Measurements from ENCODE around the genes SKOR2 and SMAD2.

DNA sequence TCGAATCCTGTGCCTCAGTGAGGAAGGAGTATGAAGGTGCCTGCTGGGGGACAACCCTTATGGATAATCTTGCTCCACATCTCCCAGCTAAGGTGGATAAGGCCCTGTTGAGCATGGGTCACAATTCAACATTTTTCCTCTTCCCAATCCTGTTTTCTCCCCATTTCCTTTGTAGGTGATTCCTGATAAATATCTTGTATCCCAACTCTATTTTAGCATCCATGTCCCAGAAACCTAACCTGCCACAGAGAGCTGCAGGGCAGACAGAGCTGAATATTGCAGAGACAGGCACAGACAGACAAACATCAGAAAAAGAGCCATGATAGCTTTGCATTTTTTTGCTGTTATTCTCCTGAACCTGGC is 142.3 kb upstream of the SYT4 start:
- RAMPAGE, long total RNA, result no peak
- RRBS, result no CpG with 5 or more reads among the region's 1 CpG
PRO-cap:
- standard, result no peak
- CoPRO, capped RNA only, 2 experiments, result no peak in any of the 2 experiments
- CoPRO, capped and uncapped RNA, 2 experiments, result no peak in any of the 2 experiments
- CoPRO, uncapped RNA only, 2 experiments, result no peak in any of the 2 experiments
CAGE:
- cytosol, long polyA plus RNA, result no peak
- long polyA plus RNA, result no peak
- nucleolus, long total RNA, result no peak
- nucleus, long polyA plus RNA, result no peak

DNA sequence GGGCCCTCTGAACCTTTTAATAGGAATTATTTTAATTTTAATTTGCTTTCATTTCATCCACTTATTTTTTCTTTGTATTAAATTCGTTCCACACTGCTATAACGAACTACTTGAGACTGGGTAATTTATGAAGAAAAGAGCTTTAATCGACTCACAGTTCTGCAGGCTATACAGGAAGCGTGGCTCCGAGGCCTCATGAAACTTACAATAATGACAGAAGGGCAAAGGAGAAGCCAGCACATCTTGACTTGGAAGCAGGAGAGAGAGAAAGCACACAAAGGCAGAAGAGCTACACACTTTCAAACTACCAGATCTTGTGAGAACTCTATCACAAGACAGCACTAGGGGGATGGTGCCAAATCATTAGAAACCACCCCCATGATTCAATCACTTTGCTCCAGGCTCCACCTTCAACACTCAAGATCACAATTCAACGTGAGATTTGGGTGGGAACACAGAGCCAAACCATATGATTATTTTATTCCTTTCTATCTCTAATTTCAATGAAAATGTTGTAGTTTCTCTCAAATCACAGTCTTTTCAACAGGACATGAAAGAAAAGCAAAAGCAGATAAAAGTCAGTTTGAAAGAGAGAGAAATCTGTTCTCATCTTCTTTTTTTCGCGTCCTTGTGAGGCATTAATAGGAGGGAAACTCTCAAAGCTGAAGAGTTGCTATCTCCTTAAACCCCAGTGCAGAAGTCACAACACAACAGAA is 655.9 kb upstream of the SYT4 start:
- RAMPAGE, long total RNA, result no peak
- RRBS, result no CpG with 5 or more reads among the region's 8 CpGs
PRO-cap:
- standard, result no peak
- CoPRO, capped RNA only, 2 experiments, result no peak in any of the 2 experiments
- CoPRO, capped and uncapped RNA, 2 experiments, result no peak in any of the 2 experiments
- CoPRO, uncapped RNA only, 2 experiments, result peak in 1 of 2 experiments; most common plus-strand start position 614 of the sequence (in 1)
CAGE:
- cytosol, long polyA plus RNA, result no peak
- long polyA plus RNA, result no peak
- nucleolus, long total RNA, result no peak
- nucleus, long polyA plus RNA, result no peak

GRCh38 chr18:44679903-44680743 is 565 bp upstream of the SETBP1 start:
- RAMPAGE, long total RNA, result no peak
- RRBS, result 59% methylated on average over 31 of the region's 94 CpGs
PRO-cap:
- standard, result no peak
- CoPRO, capped RNA only, 2 experiments, result no peak in any of the 2 experiments
- CoPRO, capped and uncapped RNA, 2 experiments, result no peak in any of the 2 experiments
- CoPRO, uncapped RNA only, 2 experiments, result no peak in any of the 2 experiments
CAGE:
- cytosol, long polyA plus RNA, result no peak
- long polyA plus RNA, result no peak
- nucleolus, long total RNA, result no peak
- nucleus, long polyA plus RNA, result no peak

- RAMPAGE, long total RNA, result no peak
- RRBS, result no CpG with 5 or more reads among the region's 5 CpGs
PRO-cap:
- standard, result no peak
- CoPRO, capped RNA only, 2 experiments, result no peak in any of the 2 experiments
- CoPRO, capped and uncapped RNA, 2 experiments, result no peak in any of the 2 experiments
- CoPRO, uncapped RNA only, 2 experiments, result no peak in any of the 2 experiments
CAGE:
- cytosol, long polyA plus RNA, result no peak
- long polyA plus RNA, result no peak
- nucleolus, long total RNA, result no peak
- nucleus, long polyA plus RNA, result no peak
Measured at GRCh38 chr18:44700473-44701031, 19.9 kb downstream of the SETBP1 start.

- RAMPAGE, long total RNA, result no peak
- RRBS, result no CpG with 5 or more reads among the region's 6 CpGs
PRO-cap:
- standard, result no peak
- CoPRO, capped RNA only, 2 experiments, result no peak in any of the 2 experiments
- CoPRO, capped and uncapped RNA, 2 experiments, result no peak in any of the 2 experiments
- CoPRO, uncapped RNA only, 2 experiments, result no peak in any of the 2 experiments
CAGE:
- cytosol, long polyA plus RNA, result no peak
- long polyA plus RNA, result no peak
- nucleolus, long total RNA, result no peak
- nucleus, long polyA plus RNA, result no peak
Measured at GRCh38 chr18:44729690-44730223, 49.1 kb downstream of the SETBP1 start.

GRCh38 chr18:44789094-44789526 is 108.4 kb downstream of the SETBP1 start:
- RAMPAGE, long total RNA, result no peak
- RRBS, result no CpG with 5 or more reads among the region's 4 CpGs
PRO-cap:
- standard, result no peak
- CoPRO, capped RNA only, 2 experiments, result no peak in any of the 2 experiments
- CoPRO, capped and uncapped RNA, 2 experiments, result no peak in any of the 2 experiments
- CoPRO, uncapped RNA only, 2 experiments, result no peak in any of the 2 experiments
CAGE:
- cytosol, long polyA plus RNA, result no peak
- long polyA plus RNA, result no peak
- nucleolus, long total RNA, result no peak
- nucleus, long polyA plus RNA, result no peak

- RAMPAGE, long total RNA, result no peak
- RRBS, result no CpG with 5 or more reads among the region's 4 CpGs
PRO-cap:
- standard, result no peak
- CoPRO, capped RNA only, 2 experiments, result no peak in any of the 2 experiments
- CoPRO, capped and uncapped RNA, 2 experiments, result no peak in any of the 2 experiments
- CoPRO, uncapped RNA only, 2 experiments, result no peak in any of the 2 experiments
CAGE:
- cytosol, long polyA plus RNA, result no peak
- long polyA plus RNA, result no peak
- nucleolus, long total RNA, result no peak
- nucleus, long polyA plus RNA, result no peak
Measured at GRCh38 chr18:44925030-44925668, 244.5 kb downstream of the SETBP1 start.

DNA sequence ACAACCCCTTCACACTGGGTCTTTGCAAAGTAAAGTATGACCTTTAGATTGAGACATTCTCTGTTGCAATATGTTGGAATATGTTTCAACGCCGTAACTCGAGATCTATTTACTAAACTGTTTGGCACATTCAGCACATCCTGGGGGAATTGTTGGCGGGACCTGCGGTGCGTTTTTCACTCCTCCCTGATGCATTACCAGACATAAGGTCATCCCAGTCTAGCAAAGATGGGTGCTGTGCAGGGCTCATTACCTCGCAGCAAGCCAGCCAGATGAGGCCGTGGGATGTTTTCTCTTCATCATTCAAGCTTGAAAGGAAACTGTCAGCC is 290.5 kb upstream of the SLC14A2 start:
- RAMPAGE, long total RNA, result no peak
- RRBS, result no CpG with 5 or more reads among the region's 8 CpGs
PRO-cap:
- standard, result no peak
- CoPRO, capped RNA only, 2 experiments, result no peak in any of the 2 experiments
- CoPRO, capped and uncapped RNA, 2 experiments, result no peak in any of the 2 experiments
- CoPRO, uncapped RNA only, 2 experiments, result no peak in any of the 2 experiments
CAGE:
- cytosol, long polyA plus RNA, result no peak
- long polyA plus RNA, result no peak
- nucleolus, long total RNA, result no peak
- nucleus, long polyA plus RNA, result no peak

GRCh38 chr18:45802864-45803157 is 22.7 kb upstream of the SIGLEC15 start:
- RAMPAGE, long total RNA, result no peak
PRO-cap:
- standard, result no peak
- CoPRO, capped RNA only, 2 experiments, result no peak in any of the 2 experiments
- CoPRO, capped and uncapped RNA, 2 experiments, result no peak in any of the 2 experiments
- CoPRO, uncapped RNA only, 2 experiments, result no peak in any of the 2 experiments
CAGE:
- cytosol, long polyA plus RNA, result no peak
- long polyA plus RNA, result no peak
- nucleolus, long total RNA, result no peak
- nucleus, long polyA plus RNA, result no peak

- RAMPAGE, long total RNA, result no peak
- RRBS, result no CpG with 5 or more reads among the region's 16 CpGs
PRO-cap:
- standard, result no peak
- CoPRO, capped RNA only, 2 experiments, result no peak in any of the 2 experiments
- CoPRO, capped and uncapped RNA, 2 experiments, result no peak in any of the 2 experiments
- CoPRO, uncapped RNA only, 2 experiments, result no peak in any of the 2 experiments
CAGE:
- cytosol, long polyA plus RNA, result no peak
- long polyA plus RNA, result no peak
- nucleolus, long total RNA, result no peak
- nucleus, long polyA plus RNA, result no peak
Measured at GRCh38 chr18:45828763-45829878, 3.6 kb downstream of the SIGLEC15 start.

GRCh38 chr18:46019096-46019947 is 52.2 kb upstream of the EPG5 start:
- RAMPAGE, long total RNA, result no peak
- RRBS, result no CpG with 5 or more reads among the region's 11 CpGs
PRO-cap:
- standard, result no peak
- CoPRO, capped RNA only, 2 experiments, result no peak in any of the 2 experiments
- CoPRO, capped and uncapped RNA, 2 experiments, result no peak in any of the 2 experiments
- CoPRO, uncapped RNA only, 2 experiments, result no peak in any of the 2 experiments
CAGE:
- cytosol, long polyA plus RNA, result no peak
- long polyA plus RNA, result no peak
- nucleolus, long total RNA, result no peak
- nucleus, long polyA plus RNA, result no peak

- RAMPAGE, long total RNA, result no peak
- RRBS, result no CpG with 5 or more reads among the region's 4 CpGs
PRO-cap:
- standard, result no peak
- CoPRO, capped RNA only, 2 experiments, result no peak in any of the 2 experiments
- CoPRO, capped and uncapped RNA, 2 experiments, result no peak in any of the 2 experiments
- CoPRO, uncapped RNA only, 2 experiments, result no peak in any of the 2 experiments
CAGE:
- cytosol, long polyA plus RNA, result no peak
- long polyA plus RNA, result no peak
- nucleolus, long total RNA, result no peak
- nucleus, long polyA plus RNA, result no peak
Measured at GRCh38 chr18:46262904-46263260, 70.9 kb upstream of the RNF165 start.

DNA sequence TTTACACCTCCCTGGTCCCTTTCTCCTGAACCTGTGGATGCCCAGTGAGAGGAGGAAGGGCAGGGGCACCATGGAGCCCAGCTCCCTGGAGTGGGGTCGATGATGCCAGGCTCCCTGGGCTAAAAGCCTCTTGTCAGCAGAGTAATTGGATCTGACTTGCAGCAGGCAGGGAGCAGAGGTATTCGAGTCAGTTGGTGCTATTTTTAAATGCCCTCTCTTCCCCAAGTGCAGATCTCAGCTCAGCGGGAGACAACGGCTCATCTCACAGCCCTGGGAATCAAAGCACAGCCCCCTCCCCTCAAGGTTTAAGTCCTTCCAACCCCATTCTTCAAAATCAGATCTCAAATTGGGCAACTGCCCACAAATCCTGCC is 78.0 kb downstream of the RNF165 start:
- RAMPAGE, long total RNA, result no peak
- RRBS, result no CpG with 5 or more reads among the region's 4 CpGs
PRO-cap:
- standard, result no peak
- CoPRO, capped RNA only, 2 experiments, result no peak in any of the 2 experiments
- CoPRO, capped and uncapped RNA, 2 experiments, result no peak in any of the 2 experiments
- CoPRO, uncapped RNA only, 2 experiments, result no peak in any of the 2 experiments
CAGE:
- cytosol, long polyA plus RNA, result no peak
- long polyA plus RNA, result no peak
- nucleolus, long total RNA, result no peak
- nucleus, long polyA plus RNA, result no peak

GRCh38 chr18:46422487-46422976 is 88.7 kb downstream of the RNF165 start:
- RAMPAGE, long total RNA, result no peak
- RRBS, result no CpG with 5 or more reads among the region's 6 CpGs
PRO-cap:
- standard, result unidirectional peak, minus-strand start at chr18:46422645
- CoPRO, capped RNA only, 2 experiments, result no peak in any of the 2 experiments
- CoPRO, capped and uncapped RNA, 2 experiments, result no peak in any of the 2 experiments
- CoPRO, uncapped RNA only, 2 experiments, result no peak in any of the 2 experiments
CAGE:
- cytosol, long polyA plus RNA, result no peak
- long polyA plus RNA, result no peak
- nucleolus, long total RNA, result no peak
- nucleus, long polyA plus RNA, result no peak

DNA sequence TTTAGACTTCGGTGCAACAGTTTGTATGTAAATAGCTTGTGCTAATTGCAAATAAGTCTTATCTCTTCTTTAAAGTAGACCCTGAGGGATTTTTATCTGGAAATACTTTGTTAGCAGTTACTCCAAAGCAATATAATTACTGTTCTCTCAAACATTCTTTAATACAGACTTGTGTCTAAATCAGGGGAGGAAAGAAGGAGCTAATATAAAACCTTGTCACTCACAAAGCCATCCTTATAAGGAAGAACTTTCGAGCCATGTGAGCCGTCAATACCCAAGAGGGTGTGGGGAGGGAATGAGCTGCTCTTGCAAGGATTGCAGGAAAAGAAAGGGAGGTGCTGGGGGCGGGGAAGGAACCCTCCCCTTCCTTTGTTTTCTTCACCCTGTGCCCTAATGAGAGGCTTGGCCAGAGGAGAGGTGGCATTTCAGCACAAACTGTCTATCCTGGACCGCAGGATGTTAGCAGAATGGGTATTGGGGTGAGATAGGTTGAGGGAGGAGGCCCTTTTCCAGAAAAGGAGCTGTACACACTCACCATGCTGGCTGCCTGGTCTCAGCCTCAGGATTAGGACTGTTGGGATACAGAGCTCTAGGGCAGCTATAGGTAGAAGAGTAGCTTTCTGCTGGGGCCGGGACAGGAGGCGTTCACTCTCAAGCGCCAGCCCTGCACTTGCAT is 132.4 kb downstream of the RNF165 start:
- RAMPAGE, long total RNA, result no peak
- RRBS, result no CpG with 5 or more reads among the region's 8 CpGs
PRO-cap:
- standard, result no peak
- CoPRO, capped RNA only, 2 experiments, result no peak in any of the 2 experiments
- CoPRO, capped and uncapped RNA, 2 experiments, result no peak in any of the 2 experiments
- CoPRO, uncapped RNA only, 2 experiments, result no peak in any of the 2 experiments
CAGE:
- cytosol, long polyA plus RNA, result no peak
- long polyA plus RNA, result no peak
- nucleolus, long total RNA, result no peak
- nucleus, long polyA plus RNA, result no peak

DNA sequence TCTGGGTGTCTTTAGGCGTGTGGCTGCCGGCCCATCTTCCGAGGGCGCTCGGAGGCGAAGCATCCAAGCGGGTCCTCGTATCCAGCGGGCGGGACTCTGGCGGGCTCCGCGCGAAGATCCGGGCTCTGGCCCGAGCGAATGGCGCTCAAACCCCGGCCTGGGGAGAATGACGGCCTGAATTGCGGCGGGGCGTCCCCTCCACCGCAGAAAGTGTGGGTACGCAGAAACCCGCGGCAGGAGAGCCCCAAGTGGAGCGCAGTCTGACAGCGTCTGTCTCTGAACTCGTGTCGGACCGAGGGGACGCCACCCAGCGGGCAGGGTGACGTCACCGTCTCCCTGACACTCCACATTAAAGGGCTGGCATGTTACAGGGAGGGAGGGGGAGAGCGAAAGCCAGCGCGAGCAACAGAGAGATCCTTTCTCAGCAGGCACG is at the start of gene SKOR2:
TSS of gene SKOR2 (minus strand) at position 278 of the 433 bp plus-strand sequence.
- RAMPAGE, long total RNA, result no peak
- RRBS, result 8% methylated on average over 12 of the region's 40 CpGs
PRO-cap:
- standard, result no peak
- CoPRO, capped RNA only, 2 experiments, result no peak in any of the 2 experiments
- CoPRO, capped and uncapped RNA, 2 experiments, result no peak in any of the 2 experiments
- CoPRO, uncapped RNA only, 2 experiments, result no peak in any of the 2 experiments
CAGE:
- cytosol, long polyA plus RNA, result no peak
- long polyA plus RNA, result no peak
- nucleolus, long total RNA, result no peak
- nucleus, long polyA plus RNA, result no peak

GRCh38 chr18:47749061-47749525 is 181.4 kb downstream of the SMAD2 start:
- RAMPAGE, long total RNA, result no peak
- RRBS, result no CpG with 5 or more reads among the region's 45 CpGs
PRO-cap:
- standard, result no peak
- CoPRO, capped RNA only, 2 experiments, result no peak in any of the 2 experiments
- CoPRO, capped and uncapped RNA, 2 experiments, result no peak in any of the 2 experiments
- CoPRO, uncapped RNA only, 2 experiments, result no peak in any of the 2 experiments
CAGE:
- cytosol, long polyA plus RNA, result no peak
- long polyA plus RNA, result no peak
- nucleolus, long total RNA, result no peak
- nucleus, long polyA plus RNA, result no peak

- RAMPAGE, long total RNA, result no peak
- RRBS, result no CpG with 5 or more reads among the region's 19 CpGs
PRO-cap:
- standard, result no peak
- CoPRO, capped RNA only, 2 experiments, result no peak in any of the 2 experiments
- CoPRO, capped and uncapped RNA, 2 experiments, result no peak in any of the 2 experiments
- CoPRO, uncapped RNA only, 2 experiments, result no peak in any of the 2 experiments
CAGE:
- cytosol, long polyA plus RNA, result no peak
- long polyA plus RNA, result no peak
- nucleolus, long total RNA, result no peak
- nucleus, long polyA plus RNA, result no peak
Measured at GRCh38 chr18:47754310-47754688, 176.2 kb downstream of the SMAD2 start.

- RAMPAGE, long total RNA, result start-site peak on the minus strand at chr18:47930385-47930553, 117 and 173 reads in 2 replicates; start-site peak on the minus strand at chr18:47930836-47930885, 147 and 49 reads in 2 replicates
- RRBS, result 1% methylated on average over 25 of the region's 100 CpGs
PRO-cap:
- standard, result bidirectional peak, plus-strand start at chr18:47930322, minus-strand start at chr18:47930249; bidirectional peak, plus-strand start at chr18:47930743, minus-strand start at chr18:47930525
- CoPRO, capped RNA only, 2 experiments, result peak in 2 of 2 experiments; most common plus-strand start chr18:47930798 (in 2); most common minus-strand start chr18:47930537 (in 1)
- CoPRO, capped and uncapped RNA, 2 experiments, result peak in 1 of 2 experiments; most common plus-strand start chr18:47930790 (in 1); most common minus-strand start chr18:47930489 (in 1)
- CoPRO, uncapped RNA only, 2 experiments, result peak in 1 of 2 experiments; most common plus-strand start chr18:47930840 (in 1); most common minus-strand start chr18:47930834 (in 1)
CAGE:
- cytosol, long polyA plus RNA, result start-site peak on the minus strand at chr18:47930377-47930576, 103 and 59 reads in 2 replicates; start-site peak on the minus strand at chr18:47930854-47930887, 79 and 31 reads in 2 replicates
- long polyA plus RNA, result start-site peak on the minus strand at chr18:47930369-47930586, 84 and 134 reads in 2 replicates; start-site peak on the minus strand at chr18:47930830-47930910, 60 and 55 reads in 2 replicates
- nucleolus, long total RNA, result no peak
- nucleus, long polyA plus RNA, result start-site peak on the minus strand at chr18:47930369-47930514, 94 and 69 reads in 2 replicates; start-site peak on the minus strand at chr18:47930822-47930885, 94 and 72 reads in 2 replicates
Measured at GRCh38 chr18:47930128-47930929, at the start of gene SMAD2. Gene SMAD2 (minus strand): TSS chr18:47930659.